Tongue (tissue), 2 donors: ENCODE results near the gene SLC26A6.

- RAMPAGE, long total RNA, result no peak
Measured at GRCh38 chr3:46788795-46789446, 71.3 kb upstream of the PRSS50 start.

DNA sequence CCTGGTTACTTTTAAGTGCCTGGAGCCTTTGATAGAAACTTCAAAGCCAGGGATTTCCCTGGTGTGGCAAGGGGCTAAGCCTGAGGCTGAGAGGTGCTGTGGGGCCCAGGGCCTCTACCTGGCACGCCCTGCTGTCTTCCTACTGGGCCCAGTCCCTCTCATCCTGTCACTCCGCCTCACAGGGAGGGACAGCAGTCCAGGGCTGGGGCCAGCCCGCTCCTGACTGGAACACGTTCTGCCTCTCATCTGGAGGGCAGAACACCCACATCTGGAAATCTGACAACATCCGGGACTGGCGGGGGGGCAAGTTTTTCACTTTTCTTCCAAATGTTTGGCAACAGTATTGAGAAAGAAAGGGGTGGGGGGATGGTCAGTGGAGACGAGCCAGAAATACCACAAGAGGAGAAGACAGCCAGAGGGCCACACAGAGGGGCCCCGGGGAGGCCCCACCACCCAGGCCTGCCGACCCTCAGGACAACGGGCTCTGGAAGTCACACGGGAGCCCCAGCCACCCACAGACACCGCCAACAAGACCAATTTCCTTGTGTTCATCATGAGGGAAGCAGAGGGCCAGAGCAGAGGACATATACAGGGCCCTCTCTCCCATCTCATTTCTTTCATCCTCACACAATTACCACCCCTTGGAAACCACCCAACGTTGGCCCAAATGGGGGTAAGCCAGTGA, 1.9 kb upstream of the MYL3 start:
- RAMPAGE, long total RNA, result no peak

DNA sequence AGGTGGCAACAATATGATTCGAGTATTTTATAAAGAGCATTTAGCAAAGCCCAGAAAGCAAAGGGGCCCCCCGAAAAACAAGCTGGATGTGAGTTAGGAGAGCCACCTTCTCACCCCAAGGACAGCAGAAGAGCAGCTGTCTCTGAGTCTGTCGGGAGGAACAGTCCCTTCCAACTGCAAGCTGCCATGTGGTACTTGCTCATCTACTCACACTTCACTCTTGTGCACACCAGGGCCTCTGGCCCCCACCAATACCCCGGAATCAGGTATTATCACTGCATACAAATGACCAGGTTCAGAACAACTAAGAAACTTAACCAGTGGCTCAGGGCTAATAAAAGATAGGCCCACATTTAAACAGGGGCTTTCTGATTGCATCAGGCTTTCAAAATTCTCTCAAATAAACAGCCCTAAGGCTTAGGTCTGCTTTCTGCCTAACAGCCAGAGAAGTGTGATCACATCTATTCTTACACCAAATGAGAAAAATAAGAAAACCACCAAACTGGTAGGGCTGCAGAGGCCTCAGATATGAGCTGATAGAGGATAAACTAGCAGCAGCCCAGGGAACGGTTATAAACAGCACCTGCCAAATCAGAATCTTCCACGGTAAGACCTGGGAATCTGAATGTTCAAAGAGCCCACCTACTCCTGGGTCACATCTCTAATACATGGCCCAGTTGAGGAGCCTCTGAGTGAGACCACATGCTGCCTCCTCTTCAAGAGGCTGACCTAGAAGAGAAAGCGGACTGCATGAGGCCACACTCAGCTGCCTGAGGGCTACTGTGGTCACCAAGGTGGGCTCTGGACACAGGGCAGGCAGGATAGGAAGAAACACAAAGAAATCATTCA, 20.6 kb downstream of the CCDC12 start:
- RAMPAGE, long total RNA, result no peak

DNA sequence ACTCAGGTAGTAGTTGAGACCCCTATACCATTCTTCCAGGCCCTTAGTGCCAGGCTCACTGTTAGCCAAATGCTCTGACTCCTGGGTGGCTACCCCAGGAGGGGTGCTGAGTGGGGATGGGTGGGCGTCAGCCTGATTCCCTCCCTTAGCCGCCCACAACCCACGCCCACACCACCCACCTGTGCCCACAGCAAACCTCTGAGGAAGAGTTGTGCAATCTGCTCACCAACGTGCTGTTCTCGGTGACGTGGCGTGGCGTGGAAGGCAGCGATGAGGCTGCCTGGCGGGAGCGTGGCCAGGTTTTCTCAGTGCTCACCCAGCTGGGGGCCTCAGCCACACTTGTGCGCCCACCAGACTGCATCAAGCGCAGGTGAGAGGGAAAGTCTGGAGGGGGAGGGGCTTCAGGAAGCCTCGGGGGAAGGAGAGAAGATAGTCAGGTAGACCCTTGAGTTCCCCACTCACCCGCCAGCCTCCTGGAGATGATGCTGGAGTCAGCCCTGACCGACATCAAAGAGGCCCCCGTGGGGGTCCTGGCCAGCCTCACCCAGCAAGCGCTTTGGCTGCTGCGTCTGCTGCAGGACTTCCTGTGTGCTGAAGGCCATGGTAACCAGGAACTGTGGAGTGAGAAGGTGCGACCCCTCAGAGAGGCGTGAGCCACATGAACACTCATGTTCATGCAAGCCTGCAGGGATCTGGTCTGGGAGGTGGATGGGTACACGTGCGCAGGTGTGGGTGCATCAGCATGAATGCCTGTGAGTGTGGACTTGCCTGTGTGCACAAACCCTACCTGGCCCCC, 21.5 kb downstream of the NBEAL2 start:
- RAMPAGE, long total RNA, result no peak

DNA sequence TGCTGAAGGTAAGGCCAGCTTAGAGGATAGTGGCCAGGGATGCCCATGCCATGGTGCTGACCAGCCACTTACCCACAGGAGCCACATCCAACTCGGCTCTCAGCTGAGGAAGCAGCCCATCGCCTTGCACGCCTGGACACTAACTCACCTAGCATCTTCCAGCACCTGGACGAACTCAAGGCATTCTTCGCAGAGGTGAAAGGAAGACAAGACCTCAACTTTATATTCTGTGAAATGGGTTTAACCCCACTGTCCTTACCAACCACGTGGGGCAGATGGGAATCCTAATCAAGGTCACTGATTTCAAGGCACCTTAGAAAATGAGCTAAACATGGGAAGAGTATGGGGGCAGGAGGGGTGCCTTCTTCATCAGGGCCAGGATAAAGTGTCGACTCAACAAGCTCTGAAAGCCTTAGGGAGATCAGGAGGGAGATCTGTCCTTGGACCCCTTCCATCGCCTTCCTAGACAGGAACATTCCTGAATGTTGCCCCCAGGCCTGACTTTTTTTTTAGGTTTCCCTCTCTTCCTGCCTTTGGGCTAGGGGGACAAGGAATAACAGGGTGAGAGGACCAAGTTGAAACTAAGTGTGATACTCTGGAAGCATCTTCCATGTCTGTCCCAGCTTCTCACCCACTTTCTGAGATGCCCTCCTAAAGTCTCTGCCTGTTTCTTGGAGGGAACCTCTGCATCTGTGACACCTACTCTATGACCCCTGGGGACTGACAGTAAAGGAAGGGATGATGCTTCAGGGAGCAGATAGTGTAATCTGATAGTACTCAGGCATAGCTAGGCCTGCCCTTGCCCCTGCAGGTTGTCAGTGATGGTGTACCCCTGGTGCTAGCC, 27.0 kb downstream of the NBEAL2 start:
- RAMPAGE, long total RNA, result no peak

DNA sequence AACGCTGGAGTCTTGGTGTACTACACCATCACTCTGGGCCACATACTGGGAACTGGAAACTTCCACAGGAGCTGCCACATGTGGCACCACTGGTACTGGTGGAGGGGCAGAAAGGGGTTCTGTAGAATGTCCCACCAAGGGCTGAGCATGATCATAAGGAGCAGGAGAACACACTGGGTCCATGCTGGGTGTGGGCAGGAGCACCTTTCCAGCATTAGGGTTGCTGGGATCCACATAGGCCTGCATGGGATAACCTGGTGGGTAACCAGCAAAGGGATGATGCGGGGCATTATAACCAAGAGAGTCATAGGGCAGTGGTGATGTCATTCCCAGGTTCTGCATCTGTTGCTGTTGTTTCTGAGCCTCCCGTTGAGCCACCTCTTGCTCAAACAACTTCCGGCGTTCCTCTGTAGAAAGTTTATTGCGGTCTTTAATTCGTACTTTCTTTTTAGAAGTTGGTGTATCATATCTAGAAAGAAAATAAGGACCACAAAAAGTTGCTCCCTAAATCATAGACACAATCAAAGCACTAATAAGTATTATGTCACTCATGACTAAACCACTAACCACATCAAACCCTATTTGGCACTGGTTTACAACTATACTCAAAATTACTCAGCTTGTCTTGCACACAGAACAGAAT, 77.7 kb downstream of the NBEAL2 start:
- RAMPAGE, long total RNA, result no peak

DNA sequence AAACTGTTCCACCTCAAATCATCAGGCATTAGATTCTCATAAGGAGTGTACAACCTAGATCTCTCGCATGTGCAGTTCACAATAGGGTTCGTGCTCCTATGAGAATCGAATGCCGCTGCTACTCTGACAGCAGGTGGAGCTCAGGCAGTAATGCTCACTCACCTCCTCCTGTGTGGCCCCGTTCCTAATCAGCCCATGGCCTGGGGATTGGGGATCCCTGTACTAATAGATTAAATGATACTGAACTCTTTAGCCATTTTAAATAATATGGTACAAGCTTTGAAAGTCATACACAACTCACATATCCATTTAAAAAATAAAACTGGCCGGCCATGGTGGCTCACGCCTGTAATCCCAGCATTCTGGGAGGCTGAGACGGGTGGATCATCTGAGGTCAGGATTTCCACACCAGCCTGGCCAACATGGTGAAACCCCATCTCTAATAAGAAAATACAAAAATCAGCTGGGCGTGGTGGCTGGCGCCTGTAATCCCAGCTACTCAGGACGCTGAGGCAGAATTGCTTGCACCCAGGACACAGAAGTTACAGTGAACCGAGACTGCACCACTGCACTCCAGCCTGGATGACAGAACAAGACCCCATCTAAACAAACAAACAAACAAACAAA, 76.4 kb downstream of the SETD2 start:
- RAMPAGE, long total RNA, result no peak

- RAMPAGE, long total RNA, result no peak
Measured at GRCh38 chr3:47381329-47381801, 544 bp downstream of the PTPN23 start.

DNA sequence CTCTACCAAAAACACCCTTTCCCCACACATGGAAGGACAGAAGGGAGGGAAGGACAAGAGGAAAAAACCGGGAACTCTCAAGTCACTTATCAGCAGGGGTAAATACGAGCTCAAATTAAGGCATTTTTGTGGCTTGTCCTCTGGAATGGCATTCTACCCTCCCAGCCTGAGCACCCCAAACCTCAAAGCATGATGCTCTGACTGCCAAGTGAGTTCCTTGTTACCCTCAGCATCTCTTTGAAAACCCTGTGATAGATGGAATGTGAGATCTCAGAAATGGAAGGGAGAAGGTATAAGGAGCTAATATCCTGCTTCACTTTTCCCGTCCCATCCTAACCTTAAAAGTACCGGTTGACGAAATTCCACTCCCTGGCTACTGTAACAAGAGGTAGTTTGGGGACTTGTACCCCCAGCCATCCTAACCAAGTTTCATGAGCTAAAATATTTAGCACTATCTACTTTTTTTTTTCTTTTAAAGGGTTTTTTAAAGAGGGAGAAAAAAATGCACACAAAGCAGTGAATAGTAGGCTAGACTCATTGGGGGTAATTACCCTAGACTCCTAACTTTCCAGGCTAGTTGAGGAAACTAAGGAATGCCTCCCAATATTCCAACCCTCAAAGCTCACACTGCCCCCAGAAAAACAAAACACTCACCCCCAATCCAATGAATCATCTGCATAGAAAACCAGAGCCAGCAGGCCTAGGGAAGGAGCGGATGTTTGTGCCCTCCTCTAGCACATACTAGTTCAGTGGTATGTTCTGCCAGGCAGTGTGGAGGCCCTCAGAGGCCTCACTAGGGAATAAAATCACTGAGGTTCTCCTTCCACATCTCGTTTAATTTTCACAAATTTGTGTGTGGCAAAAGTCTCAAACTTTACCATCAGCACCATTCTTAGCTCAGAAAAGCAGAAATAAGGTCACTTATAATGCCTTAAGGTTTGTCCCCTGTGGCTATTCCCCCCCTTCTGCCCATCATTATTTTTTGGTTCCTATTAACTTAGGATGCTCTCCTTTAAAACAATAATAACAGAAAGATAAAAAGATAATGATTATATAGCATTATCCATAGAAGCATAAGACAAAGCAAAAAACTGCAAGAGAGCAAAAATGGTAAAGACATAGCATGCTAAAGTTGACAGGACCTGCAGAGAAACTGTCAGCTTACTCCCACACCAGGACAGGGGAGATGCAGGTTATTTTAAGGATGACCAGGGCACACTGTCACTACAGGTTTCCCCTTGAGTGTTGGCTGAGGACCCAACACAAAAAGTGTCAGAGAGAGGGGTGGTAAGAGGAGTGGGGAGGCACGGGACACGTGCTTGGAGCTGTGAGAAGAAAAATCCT, 8.6 kb upstream of the CSPG5 start:
- RAMPAGE, long total RNA, result no peak

DNA sequence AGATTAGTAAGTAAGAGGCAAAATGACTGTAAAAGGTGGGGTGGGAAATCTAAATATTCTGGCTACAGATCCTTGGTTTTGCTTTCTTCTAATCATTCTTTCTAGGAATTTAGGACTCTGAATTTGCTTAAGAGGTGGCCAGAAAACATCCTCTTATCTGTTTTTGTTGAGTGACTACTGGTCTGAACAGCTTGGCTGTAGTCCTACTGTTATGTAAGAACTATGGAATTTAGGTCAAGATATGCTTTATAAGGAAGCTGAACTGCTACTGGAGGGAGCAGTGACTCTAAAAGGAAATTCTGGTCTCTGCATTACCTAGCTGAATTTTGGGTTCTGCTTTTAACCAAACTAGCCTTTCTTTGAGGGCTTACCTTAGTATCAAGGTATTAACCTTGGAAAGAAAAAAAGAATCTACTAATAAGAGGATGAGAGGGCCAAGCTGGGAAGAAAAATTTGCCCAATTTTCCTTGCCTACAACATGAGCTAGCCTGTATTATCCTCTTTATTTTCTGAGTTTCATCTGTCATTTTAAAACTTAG, 33.6 kb upstream of the CSPG5 start:
- RAMPAGE, long total RNA, result no peak

- RAMPAGE, long total RNA, result no peak
Measured at GRCh38 chr3:47851262-47851770, 48.4 kb downstream of the DHX30 start.

- RAMPAGE, long total RNA, result no peak
Measured at GRCh38 chr3:47890139-47891190, 87.5 kb downstream of the DHX30 start.

DNA sequence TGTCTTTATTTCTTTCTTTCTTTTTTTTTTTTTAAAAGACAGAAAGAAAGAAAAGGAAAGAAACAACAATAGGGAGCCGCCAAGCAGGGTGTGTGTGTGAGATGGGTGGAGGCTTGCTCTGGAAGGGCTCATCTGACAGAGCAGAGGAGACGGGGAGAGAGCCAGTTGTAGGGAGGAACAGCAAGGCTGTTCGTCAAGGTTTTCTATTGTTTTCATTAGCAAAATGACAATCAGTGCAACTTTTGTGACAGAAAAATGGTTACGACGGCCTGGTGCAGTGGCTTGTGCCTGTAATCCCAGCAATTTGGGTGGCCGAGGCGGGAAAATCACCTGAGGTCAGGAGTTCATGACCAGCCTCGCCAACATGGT, 69.2 kb downstream of the CDC25A start:
- RAMPAGE, long total RNA, result no peak

DNA sequence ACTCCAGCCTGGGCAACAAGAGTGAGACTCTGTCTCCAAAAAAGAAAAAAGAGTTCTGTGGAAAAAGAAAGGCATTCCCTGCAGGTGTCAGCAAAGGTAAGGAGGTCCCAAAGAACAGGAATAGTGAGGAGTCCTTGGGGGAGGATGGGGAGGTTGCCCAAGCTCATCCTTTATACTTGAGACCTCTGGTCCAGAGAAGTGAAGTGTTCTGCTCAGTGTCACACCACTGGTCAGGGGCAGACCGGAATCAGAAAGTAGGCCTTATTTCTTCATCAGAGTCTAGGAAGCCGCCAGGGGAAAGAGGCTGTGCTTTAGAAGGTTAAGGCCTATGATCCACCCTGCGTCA, 37.3 kb downstream of the CDC25A start:
- RAMPAGE, long total RNA, result no peak

DNA sequence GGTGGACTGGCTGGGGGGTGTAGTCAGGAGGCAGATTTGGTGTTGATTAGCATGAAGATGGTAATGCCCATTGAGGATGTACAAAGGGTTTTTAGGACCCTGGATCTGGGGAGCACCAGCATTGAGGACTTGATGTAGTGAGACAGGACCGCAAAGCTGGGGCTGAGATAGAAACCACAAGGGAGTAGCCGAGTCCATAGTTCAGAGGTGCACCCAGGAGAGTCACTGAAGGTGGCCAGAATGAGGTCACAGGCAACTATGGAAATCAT, 2.7 kb upstream of the CDC25A start:
- RAMPAGE, long total RNA, result no peak

GRCh38 chr3:48269238-48269698, 28.4 kb downstream of the ZNF589 start:
- RAMPAGE, long total RNA, result no peak

GRCh38 chr3:48301830-48302328, 712 bp upstream of the NME6 start:
- RAMPAGE, long total RNA, result no peak

GRCh38 chr3:48596950-48597699, 2.0 kb upstream of the COL7A1 start:
- RAMPAGE, long total RNA, result no peak

DNA sequence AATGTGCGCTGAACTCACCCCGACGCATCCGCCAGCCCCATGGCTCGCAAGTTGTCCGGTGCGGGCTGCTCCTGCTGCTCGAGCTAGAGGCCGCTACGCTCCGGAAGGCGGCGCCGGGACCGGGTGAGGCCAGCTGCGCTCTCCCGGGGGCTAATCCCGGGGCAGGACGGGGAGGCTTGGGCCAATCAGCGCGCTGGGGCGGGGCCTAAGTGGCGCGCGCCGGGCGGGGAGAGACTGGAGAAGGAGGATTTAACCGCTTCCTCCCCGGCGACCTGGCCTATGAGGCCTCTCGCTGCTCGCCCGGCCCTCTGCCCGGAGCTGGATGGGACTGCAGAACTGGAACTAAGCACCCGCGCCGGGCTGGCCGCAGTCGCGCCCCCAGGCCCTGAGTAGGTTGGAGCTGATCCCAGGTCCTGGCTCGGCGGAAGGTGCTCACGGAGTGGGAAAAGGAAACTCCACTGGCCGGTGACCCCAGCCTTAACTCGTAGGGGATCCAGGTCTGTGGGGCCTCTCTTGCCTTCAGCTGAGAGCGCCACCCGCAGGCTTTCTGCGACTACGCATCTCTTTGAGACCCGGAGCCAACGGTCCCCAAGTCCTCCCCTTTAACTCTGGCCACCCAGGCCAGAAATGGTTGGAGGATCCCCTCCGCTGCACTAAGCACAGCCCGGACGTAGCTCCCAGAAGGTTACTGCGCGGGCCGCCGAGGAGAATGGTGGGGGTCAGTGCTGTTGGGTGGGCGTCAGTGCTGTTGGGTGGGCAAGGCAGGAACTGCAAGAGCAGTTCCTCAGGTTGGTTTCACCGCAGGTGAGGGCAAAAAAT, at the start of gene SLC26A6:
Gene SLC26A6 (minus strand): TSS at position 109 of the 819 bp plus-strand sequence.
- RAMPAGE, long total RNA, result no peak

GRCh38 chr3:48688839-48689638, 3.3 kb upstream of the NCKIPSD start:
- RAMPAGE, long total RNA, result no peak